CD14-positive monocyte (primary cell): ENCODE results near the genes EEIG2 and TMEM167B.

DNA sequence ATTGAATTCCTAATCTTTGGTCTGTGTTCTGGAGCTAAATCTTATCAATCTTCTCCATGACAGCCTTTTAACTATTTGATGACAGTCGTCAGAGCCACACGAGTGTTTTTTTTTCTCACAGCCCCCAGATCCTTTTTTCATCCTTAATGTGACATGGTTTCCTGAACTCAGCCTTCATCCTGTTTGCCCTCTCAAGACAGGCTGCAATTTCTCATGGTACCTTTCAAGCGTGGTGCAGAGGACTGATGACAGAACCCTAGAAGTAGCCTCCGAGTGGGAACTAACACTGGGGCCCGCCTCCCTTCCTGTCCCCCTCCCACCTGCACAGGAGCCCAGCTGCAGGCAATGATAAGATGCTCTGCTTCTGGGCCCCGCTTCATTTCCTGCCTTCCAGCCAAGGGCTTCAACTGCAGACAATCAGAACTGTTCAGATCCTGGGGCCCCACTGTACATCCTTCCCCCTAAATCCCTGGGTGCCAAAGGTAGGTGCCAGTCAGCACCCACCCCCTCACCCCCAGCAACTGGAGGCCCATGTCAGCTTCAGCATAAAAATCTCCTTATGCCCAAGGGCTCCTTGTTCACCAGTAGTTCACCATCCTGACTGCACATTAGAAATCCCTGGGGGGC, 114.6 kb upstream of the VAV3 start:
- CAGE, long polyA plus RNA, result no peak

- CAGE, long polyA plus RNA, result no peak
Observed at GRCh38 chr1:108559579-108560698, at the start of gene EEIG2. EEIG2 (plus strand) TSS chr1:108560100.

GRCh38 chr1:108590251-108590907, 30.5 kb downstream of the EEIG2 start:
- CAGE, long polyA plus RNA, result no peak

- CAGE, long polyA plus RNA, result no peak
Observed at GRCh38 chr1:108624035-108624414, 36.9 kb downstream of the HENMT1 start.

- CAGE, long polyA plus RNA, result no peak
Observed at GRCh38 chr1:108814756-108815081, 42.2 kb downstream of the AKNAD1 start.

GRCh38 chr1:108943209-108944171, 19.8 kb downstream of the CLCC1 start:
- CAGE, long polyA plus RNA, result no peak

- CAGE, long polyA plus RNA, result no peak
Observed at GRCh38 chr1:108947460-108948422, 15.5 kb downstream of the CLCC1 start.

GRCh38 chr1:108962441-108962637, 945 bp downstream of the CLCC1 start:
- CAGE, long polyA plus RNA, result no peak

DNA sequence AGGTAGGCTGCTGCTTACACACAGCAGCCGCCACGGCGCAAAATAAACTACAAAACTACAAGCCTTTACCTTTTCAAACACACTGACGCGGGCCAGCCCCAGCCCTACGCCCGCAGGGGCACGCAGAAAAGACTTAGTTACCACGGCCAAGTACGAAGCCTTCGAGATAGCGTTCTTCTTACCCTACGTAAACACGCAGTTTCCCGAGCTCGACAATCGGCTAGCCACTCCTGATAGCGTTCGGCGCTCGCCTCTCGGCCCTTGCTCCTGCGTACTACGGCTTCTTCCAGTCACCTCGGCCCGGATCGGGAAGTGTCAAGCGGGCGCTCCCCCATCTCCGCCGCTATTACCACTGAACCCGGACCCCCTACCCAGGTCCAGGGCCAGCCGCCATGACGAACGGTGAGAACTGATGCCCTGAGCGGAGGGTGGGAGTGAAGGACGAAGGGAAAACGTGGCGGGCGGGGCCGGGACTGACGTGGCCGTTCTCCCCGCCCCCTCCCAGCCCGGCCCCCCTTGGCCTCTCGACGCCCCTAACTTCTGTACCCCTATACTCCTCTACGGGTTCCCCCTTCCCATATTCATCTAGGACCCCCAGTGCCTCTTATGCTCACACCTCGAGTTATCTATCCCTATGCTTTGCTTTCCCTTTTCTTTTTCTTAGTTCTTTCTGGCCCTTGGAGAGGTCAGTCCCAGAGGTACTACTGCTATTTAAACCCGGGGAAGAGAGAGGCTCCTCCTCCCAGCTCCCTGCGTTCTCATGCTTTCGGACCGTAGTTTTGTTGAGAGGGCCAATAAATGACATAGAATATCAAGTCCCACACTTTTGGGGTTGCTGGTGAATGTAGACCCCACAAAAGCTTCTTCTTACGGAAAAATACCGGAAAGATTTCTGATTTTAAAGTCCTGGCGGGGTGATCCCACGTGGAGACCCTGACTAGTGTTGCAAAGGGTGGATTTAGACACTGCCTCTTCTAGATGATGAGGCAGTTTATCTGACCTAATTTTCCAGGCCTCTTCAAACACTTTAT, at the start of gene TMEM167B:
TMEM167B (plus strand) TSS at position 284 of the 1,031 bp plus-strand sequence.
- CAGE, long polyA plus RNA, result start-site peak on the plus strand centred at position 293 of the sequence, 42 bp wide, 155 and 346 reads in 2 replicates

DNA sequence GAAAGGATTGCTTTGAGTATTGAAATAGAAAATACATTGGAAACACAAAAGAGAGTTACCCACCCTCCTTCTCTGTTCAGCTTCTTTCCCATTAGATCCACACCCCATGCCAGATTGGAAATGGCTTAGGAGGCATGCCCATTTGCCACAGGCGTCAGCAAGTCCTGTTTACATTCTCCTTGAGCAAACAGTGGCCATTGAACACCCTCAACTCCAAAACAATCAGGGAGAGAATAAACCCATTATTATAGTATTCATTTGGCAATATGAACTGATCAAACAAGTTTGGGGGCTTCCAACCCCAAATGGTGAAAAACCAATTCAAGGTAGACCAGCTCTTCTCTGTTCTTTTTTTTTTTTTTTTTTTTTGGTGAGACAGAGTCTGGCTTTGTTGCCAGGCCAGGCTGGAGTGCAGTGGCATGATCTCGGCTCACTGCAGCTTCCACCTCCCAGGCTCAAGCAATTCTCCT, 2.5 kb downstream of the ELAPOR1 start:
- CAGE, long polyA plus RNA, result no peak

DNA sequence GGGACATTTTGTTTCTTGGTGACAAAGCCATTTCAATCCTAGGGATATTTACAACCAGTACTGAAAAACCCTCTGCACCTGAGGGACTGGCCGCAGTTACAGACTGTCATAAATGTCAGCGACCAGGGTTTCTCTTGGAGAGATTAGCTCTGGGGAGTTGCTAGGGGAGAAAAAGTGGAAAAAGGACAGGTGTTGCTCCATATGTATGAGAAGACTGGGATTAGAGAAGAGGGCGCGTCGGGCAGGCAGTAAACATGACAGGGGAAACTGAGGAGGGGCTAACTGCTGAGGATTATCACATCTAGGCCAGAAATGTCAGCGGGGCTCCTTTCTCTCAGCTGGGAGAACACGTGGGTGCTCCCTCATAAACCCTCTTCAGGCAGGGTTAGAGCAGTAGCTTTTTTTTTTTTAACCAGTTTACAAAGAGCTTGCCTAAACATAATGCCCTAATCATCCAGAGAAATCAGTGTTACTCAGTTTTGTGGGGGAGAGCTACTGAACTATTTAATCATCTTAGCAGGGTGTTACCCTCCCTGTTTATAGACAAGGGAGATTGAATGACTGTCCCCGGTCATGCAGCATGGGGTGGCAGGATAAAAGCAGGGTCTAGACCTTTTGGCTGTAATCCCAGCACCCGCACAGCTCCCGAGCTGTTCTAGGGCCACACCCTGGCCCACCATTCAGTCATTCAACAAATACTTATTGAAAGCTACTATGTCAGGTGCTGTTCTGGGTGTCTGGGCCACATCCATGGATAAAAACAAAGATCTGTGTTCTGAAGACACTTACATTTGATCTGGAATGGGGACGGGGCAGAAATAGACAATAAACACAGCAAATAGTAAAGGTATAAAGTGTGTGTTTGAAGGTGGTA, 35.2 kb downstream of the ELAPOR1 start:
- CAGE, long polyA plus RNA, result no peak

DNA sequence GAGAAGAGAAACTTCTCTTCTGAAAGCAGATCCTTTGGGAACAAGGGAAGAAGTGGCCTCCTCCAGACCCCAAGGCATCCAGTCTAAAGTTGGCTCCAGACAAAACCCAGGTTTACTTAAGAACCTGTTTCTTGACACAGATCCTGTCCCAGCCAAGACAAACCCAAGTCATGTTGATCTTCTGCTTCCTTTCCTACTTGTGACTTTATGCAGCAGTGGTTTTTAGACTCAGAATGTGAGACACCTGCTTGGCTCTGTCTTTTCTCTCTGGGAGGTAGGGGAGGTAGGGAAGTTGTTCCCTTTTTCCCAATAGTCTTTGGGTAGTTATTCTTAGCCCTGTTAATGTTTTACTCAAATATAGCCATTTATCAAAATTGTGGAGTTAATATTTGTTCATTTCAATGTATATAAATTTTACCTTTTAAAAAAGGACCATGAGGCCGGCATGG, 38.3 kb downstream of the ELAPOR1 start:
- CAGE, long polyA plus RNA, result no peak

DNA sequence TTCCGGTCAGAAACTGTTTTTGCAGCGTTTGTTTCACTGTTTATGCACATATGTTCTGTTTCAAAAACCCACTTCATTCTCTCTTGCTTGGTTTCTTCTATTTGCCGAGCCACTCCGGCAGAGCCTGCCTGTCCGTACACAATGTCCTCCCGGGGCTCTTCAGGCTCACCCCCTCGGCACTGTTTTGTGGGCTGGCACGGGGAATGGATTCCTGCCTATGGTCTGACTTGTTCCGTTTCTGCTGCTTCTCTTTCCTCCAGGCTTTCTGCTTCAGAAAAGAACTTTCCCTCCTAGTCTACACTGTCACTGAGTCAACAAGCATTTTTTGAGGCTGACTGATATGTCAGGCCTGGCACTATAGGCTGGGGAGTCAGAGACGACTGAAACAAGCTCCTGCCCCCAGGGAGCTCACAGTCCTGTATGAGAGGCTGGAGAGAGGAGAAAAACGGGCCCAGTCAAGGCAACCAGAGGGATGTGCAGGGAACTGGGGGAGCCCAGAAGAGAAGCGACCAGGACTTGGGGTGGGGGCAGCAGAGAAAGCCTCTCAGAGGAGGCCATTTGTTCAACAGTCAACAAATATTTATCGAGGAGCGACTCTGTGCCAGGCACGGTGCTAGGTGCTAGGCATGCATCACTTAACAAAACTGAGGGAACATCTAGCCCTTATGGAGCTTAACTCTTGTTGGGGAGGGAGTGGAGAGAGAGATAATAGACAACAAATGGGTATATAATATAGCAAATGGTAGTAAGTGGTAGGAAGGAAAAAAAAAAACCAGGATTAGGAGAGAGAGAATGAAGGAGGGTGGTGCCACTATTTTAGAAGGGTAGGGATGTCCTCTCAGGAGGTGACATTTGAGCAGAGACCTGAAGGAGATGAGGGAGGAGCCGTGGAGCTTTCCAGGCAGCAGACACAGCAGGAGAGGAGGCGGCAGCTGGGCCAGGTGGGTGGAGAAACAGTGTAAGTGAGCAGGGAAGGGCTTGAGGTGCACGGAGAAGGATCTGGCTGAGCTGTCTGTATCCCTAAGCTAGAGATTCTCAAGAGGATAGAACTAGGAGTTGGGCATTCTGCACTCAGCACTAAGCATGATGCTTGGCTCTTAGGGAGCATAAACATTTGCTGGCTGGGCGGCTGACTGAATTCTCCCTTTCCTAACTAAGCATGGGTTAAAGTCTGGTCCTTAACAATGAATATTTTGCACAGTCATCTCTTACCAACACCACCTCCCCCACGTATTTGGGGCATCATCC, 28.0 kb upstream of the SARS1 start:
- CAGE, long polyA plus RNA, result no peak

- CAGE, long polyA plus RNA, result no peak
Observed at GRCh38 chr1:109239862-109240172, 9.5 kb upstream of the CELSR2 start.

GRCh38 chr1:109298913-109300264, 7.4 kb downstream of the MYBPHL start:
- CAGE, long polyA plus RNA, result no peak

DNA sequence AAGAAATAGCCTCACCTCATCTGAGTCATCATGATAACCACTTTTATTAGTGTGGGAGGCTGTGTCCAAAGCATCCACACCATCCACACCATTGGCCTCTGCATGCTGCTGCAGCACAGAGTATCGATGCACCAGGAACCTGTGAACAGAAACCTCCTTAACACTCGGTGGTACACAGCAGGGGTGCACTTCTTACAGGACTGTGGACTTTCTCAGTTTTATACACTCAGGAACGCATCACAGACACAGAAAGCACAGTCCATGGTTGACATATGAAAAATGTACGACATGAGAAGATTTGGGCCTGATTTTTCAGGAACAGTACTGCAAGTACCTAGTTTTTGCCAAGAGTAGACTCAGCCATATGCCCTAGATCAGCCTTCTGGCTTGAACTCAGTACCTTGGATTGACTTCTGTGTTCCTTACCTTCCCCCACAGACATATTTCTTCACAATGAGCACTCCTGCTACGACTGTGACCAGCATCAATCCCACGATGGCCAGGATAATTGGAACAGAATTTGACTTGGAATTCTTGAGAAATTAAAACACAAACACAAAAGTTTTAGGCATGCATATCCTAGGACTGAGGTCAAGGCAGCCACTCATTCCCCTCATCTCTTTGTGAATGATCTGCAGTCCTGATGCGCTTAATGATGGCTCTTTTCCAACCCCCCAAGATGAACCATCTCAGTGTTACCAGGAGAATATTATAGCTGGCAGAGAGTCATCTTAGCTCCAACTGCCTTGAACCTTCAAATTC, 7.6 kb upstream of the MYBPHL start:
- CAGE, long polyA plus RNA, result no peak

GRCh38 chr1:109350416-109351171, 43.8 kb upstream of the MYBPHL start:
- CAGE, long polyA plus RNA, result no peak

DNA sequence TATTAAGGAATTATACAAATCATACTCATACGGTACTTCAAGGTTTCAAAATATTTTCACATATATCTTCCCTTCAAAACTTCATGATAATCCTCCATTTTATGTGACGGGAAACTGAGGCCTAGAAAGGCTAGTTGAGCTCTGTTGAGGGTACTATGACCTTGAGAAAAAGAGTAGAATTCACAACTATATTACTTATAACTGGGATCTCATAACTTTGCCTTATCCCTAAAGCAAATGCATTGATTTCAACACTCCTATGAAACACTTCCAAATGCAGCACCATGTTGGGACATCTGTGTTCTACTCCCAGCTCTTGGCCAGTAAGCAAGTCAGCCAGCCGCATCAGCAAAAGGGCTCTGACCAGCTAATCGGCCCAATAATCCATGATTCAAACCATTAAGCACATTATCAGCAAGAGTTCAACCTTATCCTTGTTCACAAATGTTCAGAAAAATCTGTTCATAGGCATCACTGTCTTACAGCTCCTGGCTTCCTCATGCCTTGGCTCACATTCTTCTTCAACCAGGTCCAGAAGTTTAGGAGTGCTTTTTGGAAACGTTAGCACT, 8.5 kb downstream of the SORT1 start:
- CAGE, long polyA plus RNA, result no peak

- CAGE, long polyA plus RNA, result no peak
Observed at GRCh38 chr1:109389748-109390673, 7.7 kb downstream of the SORT1 start.

DNA sequence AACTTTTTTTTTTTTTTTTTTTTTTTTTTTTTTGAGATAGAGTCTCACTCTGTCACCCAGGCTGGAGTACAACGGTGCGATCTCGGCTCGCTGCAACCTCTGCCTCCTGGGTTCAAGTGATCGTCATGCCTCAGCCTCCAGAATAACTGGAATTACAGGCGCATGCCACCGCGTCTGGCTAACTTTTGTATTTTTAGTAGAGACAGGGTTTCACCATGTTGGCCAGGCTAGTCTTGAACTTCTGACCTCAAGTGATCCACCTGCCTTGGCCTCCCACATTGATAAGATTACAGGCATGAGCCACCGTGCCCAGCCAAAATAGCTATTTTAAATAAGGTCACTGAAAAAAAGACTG, 2.5 kb downstream of the SORT1 start:
- CAGE, long polyA plus RNA, result no peak